Metastatic Lung Carcinoma in the Adrenal Gland (tissue), 1 donor: ENCODE results near the genes ALDOA, SEPHS2 and ZNF747.

DNA sequence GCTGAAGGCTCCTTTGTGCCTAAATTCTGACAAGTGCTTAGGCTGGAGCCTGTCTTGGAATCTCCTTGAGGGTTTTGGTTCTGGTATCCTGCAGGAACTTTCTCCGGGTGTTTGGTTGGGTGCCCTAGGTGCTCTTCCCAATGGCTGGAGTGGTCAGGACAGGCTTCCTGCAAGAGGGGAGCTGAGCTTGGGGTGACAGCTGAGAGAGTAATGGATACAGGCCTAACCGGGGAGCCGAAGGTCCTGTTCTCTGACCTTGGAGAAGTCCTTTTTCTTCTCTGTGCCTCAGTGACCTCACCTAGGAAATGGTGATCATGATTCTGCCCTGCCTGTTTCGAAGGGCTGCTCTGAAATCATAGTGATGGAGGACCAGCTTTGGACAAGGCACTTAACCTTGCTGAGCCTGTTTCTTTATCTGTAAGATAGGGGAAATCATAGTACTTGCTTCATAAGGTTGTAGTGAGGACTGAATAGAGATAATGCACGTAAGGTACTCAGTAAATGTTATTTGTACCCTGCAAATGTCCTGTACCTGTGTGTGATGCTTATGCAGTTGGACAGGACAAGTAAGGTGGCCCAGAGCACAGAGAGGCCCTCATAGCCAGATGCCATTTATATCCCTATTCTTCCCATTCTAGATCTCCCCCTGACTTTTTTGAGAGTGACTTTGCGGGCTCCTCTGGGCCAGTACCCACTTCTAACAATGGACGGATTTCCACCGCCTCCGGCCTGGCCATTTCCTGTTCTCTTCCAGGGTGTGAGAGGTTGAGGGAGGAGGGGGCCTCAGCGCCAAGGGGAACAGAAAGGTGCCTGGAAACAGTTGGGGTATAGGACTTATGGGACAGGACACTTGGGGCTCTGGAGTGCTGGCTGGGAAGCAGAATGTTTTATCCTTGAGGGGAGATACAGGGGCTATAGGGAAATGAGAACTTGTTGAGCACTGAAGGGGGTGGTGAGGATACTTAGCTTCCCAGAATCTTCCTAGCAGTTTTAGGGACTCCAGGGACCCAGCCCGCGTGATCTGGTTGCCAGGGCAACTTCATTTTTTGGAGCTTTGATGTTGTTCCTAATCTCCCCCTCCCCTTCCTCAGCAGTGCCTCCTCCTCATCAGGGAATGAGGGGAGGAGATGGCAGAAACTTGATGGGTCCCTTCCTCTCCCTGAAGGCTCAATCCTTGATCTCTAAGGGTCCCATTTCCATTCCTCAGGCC is 3.3 kb downstream of the TAOK2 start:
- PRO-cap, result no peak

DNA sequence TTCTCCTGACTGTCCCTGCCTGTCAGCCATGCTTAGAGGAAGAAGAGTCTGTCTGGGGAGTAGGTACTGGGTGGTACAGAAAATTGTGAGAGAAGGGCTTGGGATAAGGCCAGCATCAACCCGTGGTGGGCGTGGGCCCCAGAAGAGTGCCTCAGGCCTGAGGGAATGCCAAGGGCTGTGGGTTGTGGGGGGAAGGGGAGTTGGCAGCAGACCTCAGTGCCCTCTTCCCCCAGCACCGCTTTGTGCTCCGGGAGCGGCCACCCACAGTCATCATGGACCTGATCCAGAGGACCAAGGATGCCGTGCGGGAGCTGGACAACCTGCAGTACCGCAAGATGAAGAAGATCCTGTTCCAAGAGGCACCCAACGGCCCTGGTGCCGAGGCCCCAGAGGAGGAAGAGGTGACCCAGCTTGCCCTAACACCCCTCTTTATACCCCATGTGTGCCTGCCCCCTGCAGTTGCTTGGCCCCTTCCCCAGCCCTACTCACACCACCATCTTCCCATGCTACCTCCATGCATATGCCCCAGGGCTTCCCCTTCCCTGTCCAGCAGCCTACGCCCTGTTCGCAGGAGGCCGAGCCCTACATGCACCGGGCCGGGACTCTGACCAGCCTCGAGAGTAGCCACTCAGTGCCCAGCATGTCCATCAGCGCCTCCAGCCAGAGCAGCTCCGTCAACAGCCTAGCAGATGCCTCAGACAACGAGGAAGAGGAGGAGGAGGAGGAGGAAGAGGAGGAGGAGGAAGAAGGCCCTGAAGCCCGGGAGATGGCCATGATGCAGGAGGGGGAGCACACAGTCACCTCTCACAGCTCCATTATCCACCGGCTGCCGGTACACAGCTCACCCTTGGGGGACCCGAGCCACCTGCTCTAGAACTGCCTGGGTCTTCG is 9.1 kb downstream of the TAOK2 start:
- PRO-cap, result no peak

DNA sequence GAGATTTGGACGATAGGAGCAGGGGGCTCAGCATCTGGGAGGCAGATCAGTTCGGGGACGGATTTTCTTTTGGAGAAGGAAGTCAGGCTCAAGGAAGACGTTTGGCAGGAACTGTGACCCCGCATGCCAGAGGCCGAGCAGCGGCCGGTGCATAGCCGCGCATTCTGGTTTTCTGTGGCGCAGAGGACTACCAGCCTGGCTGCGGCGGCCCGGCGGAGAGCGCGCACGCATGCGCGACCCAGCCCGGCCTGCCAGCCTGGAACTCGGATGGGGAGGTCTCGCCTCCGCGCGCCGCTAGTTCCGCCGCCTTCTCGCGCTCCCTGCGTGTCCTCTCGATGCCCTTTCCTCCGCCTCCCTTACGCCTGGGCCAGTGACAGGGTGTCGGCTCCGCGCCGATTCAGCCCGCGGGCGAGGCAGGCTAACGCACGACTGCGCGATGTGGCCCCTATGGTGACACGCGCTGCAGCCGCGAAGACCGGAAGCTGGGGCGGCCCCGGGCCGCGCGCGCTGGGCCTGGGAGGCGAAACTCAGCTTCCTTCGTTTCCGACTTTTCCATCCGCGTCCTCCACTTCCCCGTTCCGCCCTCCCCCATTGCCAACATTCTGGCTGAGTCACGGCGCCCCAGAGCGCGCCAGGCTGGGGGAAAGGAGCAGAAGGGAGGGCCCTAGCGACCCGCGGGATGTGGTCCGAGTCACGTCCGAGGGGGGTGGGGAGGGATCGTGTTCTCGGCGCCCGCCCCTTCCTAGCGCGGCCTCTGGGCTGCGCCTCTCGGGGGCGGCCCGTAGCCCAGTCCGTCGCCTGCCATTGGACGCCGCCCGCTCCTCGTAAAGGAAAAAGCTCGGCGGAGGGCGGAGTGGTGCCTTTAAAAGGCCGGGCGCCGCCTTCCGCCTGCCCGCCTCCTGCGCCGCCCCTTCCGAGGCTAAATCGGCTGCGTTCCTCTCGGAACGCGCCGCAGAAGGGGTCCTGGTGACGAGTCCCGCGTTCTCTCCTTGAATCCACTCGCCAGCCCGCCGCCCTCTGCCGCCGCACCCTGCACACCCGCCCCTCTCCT is at the start of gene ALDOA:
ALDOA (plus strand) TSS at position 891 of the 1,051 bp plus-strand sequence.
- PRO-cap, result bidirectional peak, plus-strand start at position 254 of the sequence, minus-strand start at position 231 of the sequence; bidirectional peak, plus-strand start at position 480 of the sequence, minus-strand start at position 470 of the sequence; bidirectional peak, plus-strand start at position 922 of the sequence, minus-strand start at position 756 of the sequence; bidirectional peak, plus-strand start outside the sequence, minus-strand start at position 1,019 of the sequence

DNA sequence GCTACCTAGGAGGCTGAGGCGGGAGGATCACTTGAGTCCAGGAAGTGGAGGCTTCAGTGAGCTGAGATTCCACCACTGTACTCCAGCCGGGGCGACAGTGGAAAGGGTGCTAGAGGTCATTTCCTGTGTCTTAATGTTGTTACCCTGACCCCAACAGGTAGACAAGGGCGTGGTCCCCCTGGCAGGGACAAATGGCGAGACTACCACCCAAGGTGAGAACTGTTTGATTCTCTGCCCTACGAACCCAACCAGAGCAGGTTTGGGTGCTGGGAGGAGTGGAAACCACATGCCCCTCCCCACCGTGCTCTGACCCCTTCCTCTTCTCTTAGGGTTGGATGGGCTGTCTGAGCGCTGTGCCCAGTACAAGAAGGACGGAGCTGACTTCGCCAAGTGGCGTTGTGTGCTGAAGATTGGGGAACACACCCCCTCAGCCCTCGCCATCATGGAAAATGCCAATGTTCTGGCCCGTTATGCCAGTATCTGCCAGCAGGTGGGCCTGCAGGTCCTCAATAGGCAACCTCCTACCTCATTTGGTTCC is 3.0 kb downstream of the ALDOA start:
- PRO-cap, result no peak

DNA sequence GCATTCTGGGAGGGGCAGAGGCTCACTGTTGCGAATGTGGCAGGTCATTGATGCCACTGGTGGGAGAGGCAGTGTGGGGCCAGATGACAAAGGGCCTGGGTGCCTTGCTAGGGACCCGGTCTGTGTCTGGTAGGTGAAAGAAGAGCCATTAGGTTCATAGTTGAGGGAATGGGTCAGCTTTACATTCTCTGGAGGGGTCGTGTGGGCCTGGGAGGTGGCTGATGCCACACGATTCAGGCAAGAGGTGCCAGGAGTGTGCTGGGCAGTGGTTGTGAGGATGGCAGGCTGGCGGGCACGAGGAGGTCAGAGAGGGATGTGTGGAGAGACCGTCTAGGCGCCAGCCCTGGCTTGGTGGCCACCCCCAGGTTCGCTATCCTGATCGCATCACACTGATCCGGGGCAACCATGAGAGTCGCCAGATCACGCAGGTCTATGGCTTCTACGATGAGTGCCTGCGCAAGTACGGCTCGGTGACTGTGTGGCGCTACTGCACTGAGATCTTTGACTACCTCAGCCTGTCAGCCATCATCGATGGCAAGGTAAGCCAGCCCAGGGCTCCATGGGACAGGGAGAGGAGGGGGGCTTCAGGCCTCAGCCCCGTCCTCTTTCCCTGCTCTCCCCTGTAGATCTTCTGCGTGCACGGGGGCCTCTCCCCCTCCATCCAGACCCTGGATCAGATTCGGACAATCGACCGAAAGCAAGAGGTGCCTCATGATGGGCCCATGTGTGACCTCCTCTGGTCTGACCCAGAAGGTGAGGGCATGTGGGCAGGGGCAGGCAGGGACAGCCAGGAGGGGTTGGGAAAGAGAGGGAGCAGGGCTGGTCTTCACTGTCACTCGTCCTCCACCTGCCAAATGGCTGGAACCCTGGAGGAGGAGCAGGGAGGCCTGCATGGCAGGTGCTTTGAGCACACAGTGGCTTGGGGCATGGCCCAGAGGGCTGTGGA is 7.5 kb downstream of the PPP4C start:
- PRO-cap, result no peak

- PRO-cap, result no peak
Observed at GRCh38 chr16:30096782-30097370, 863 bp upstream of the YPEL3 start.

DNA sequence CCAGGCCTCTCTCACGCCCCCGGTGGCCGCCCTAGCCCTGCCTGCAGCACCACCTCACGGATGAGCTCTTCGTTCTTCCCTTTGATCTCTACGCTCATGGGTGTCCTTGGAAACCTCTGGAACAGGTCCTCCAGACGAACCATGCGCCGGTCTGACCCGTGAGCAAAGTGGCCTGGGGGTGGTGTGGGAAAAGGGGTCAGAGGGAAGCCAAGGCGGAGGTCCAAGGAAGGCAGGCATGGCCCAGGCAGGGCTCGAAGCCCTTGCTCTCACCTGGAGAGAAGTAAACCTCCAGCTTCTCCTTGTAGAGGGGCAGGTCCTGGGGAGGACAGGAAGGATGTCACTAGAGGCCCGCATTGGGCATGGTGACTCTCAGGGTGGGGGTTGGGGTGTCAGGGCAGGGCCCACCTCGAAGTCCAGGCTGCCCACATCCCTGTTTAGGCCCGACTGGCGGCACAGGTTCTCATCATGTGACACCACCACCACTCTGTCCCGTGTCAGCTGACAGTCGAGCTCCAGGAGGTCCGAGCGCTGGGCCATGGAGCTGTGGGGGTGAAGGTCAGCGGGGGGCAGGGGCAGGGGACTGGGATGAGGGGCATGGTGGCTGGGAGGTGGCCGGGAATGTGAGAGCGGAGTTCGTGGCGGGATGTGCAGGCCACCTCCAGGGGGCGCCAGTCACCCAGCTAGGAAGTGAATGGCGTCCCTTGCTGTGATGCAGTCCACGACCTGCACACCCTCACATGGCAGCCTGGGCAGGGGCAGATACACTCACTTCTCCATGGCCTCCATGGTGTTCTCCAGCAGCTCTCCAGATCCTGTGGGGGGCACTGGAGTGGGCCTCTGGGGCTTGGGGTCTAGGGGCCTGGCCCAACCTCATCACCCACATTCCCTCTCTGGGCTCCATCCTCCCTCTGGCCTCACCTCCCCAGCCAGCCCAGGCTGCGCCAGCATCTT is 809 bp downstream of the GDPD3 start:
- PRO-cap, result no peak

DNA sequence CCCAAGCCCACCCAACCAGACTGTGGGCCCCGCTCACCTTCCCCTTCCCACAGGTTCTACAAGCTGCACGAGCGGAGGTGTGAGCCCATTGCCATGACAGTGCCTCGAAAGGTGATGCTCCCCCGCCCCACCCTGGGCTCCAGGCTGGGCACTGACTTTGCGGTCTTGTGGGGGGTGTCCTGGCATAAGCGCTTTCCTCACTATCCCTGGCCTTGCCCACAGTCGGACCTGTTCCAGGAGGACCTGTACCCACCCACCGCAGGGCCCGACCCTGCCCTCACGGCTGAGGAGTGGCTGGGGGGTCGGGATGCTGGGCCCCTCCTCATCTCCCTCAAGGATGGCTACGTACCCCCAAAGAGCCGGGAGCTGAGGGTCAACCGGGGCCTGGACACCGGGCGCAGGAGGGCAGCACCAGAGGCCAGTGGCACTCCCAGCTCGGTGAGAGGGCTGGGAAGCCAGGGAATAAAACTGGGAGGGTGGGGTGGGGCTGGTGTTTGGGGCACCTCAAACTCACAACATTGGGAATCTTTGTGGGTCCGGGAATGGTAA is 4.8 kb downstream of the CORO1A start:
- PRO-cap, result no peak

DNA sequence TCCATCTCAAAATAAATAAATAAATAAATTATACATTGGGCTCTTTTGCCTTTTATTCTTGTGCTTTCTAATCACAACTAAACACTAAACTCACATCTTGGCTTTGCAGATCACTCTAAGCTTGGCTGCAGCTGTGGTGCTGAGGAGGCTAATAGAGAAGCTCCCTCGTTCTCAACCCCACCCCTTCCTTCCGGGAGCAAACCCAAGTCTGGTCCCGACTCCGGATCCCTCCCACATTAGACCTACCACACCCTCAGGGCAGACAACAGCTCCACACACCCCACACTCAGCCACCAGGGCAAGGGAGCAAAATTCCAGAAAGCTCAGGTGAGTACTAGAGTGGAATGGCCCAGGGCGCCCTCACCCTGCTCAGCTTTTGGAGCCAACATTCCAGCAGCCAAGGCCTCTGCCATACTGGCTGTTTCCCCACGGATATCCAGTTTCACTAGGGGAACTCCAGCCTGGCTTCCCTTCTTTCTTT is 9.9 kb downstream of the SULT1A3 start:
- PRO-cap, result no peak

DNA sequence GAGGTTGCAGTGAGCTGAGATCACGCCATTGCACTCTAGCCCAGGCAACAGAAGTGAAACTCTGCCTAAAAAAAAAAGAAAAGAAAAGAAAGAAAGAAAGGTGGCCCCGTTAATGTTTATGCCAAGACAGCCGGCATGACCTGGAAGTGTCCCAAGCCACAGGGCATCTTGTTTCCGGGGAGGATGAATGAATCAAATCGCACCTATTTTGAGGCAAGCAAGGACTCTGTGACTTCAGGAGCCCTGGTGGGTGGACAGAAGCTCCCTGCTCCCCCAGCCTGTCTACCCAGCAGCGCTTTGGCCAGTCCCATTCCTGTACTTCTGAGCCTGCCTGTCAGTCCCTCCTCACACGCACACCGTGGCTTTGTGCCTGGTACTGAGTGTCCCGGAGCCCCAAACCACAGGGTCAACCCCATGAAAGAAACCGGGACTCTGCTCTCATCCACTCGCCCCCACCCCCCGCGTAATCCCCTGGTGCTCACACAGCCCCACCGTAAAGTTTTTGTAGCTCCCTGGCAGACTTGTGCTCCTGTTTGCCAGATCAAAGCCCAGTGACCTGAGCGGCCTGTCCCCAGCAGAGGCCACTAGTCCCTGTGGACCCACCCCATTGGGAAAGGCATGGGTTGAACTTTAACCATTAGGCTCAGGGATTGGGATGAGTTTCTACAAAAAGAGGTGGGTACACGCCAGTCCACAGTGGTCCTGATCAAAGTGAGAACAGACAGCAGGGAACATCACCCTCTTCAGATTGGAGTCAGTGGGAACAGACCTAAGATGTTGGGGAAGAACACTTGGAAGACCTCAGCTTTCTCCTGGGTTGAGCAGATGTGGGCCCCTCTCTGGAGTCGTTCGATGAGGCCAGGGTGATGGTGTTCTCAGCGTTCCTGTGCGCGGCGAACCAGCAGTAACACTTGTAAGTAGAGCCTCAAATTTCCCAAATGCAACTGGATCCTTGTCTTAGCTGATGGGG is 19.2 kb downstream of the CD2BP2 start:
- PRO-cap, result no peak

DNA sequence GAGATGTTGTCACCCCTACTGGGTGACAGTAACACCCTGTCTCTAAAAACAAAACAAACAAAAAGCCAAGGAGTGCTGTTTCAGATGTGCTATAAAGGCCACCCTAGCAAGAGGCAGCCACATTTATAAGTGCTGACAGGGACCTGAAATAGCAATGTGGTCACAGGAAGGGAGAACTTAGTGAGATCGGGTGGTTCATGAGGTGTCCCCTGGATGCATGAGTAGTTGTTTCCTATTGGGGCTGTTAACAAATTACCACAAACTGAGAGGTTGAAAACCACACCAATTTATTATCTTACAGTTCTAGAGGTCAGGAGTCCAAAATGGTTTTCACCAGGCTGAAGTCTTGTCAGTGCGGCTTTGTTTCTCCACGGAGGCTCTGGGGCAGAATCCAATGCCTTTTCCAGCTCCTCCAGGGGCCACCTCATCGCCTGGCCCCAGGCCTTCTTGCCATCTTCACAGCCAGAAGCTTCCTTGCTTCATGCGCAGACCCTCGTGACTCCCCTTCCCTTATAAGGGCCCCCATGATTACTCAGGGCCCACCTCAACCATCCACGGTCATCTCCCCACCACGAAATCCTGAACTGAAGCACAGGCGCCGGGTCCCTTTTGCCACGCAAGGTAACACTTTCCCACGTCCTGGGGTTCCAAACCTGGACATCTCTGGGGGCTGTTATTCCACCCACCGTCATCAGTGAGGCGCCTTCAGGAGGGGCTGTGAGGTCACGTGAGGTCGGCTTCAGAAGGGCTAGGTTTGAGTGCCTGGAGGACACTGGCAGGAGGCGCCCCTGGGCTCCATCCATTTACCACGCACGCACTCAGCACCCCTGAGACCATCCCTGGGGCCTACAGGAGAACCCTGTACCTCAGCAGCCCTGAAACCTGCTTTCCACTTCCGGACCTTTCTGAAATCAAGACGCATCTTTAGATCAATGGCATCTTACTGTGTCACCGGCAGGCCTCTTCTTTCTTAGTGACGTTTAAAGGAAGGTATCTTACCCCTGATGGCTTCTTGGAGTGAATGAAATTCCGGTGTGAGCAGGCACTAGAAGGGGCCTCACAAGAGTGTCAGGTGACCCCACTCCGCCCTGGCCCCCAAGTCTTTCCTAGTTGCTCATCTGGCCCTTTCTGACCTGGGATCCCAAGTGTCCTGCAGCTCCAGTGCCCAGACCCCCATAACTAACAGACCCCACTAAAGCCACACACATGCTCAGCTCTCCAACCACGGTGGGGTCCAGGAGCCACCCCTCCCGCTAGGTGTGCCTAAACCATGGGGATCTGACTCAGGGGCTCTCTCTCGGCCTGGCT is 4.2 kb downstream of the CD2BP2 start:
- PRO-cap, result no peak

DNA sequence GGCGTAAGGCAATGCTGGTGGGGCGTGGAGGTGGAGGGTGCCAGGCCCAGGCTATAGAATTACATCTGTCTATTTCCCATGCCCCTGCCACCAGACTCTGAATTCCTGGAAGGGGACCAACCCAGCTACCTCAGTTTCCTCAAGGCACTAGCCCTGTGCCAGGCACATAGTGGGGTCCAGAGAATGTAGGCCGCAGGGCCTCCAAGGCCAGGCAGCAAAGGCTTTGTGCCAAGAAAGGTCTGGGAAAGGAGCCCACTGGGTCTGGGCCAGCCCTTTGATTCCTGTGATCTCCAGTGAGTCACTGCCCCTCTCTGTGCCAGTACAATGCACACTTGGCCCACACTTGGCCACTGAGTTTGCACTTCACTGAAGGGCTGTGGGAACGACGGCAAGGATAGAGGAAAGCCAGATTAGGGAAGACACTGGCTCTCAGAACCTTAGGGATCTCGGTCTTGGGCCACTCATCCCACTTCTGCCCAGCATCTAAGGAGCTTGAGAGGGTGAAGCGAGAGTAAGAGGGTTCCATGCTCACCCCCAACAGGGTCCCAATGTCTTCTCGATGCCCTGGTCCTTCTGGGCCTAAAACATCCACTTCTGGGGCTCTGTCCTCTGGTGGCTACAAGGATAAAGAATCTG is 3.0 kb downstream of the CD2BP2 start:
- PRO-cap, result no peak

DNA sequence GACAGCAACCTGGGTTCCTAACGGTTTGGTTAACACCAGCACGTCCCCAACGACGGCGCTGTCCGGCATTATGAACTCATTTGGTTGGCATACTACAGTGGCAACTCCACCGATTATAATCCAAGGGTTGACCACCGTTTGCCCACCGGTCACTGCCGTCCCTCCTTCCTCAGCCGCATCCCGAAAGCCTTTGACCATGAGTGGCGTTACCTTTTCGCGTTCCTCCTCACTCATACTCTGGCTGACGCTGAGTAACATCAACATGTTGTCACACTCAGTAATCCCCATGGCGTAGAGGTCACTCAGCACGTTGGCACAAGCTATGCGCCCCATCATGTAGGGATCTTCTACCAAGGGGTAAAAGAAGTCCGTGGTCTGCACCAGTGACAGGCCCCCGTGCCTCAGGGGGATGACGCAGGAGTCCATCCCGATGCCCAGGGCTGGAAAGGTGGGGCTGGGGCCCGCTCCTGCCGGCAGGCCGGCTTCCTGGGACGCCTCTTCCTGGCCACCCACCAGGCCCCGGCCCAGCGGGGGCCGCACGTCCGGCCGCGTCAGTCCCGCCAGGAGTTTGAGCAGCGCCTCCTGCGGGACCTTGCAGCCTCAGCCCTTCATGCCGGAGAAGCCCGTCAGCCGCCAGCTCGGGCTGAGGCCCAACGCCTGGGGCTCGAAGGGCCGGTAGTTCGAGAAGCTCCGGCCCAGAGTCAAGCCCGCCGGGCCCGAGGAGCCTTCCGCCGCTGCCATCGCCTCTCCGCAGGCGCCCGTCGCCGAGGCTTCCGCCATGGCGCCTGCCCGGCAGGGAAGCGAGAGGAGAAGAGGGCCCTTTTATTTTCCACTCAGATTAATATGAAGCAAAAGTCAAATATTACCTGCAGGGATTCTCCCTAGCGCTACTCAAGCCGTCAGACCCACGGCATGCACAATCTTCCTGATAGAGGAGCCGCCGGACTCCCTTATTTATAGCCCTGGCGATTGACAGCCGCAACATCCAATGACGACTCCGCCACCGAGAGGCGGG is at the start of gene SEPHS2:
SEPHS2 (minus strand) TSS at position 927 of the 1,015 bp plus-strand sequence.
- PRO-cap, result bidirectional peak, plus-strand start at position 554 of the sequence, minus-strand start at position 442 of the sequence; bidirectional peak, plus-strand start outside the sequence, minus-strand start at position 927 of the sequence

DNA sequence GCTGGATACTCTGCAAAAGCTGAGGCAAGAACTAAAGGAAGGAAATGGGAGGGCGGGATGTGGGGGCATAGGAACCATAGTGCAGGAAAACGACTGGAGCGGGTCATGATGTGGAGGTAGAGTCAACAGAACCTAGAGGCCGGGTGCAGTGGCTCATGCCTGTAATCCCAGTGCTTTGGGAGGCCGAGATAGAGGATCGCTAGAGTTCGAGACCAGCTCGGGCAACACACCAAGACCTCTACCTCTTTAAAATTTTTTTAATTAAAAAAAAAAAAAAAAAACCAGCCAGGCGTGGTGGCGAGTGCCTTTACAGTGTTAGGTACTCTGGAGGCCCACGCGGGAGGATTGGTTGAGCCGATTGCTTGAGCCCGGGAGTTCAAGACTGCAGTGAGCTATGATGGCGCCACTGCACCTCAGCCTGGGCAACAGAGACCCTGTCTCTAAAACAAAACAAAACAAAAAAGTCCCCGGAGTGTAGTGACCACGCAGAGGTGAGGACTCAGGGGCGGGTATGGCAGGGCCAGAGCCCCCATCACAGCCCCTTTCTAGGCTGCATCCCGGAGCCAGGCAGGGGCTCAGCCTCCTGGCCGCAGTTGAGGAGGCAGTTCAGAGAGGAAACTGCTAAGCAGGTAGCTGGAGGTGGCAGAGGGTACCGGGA is 1.0 kb downstream of the ZNF747 start:
- PRO-cap, result unidirectional peak, plus-strand start at position 170 of the sequence; unidirectional peak, plus-strand start at position 315 of the sequence

- PRO-cap, result bidirectional peak, plus-strand start at chr16:30534624, minus-strand start at chr16:30534608; unidirectional peak, minus-strand start at chr16:30534668; bidirectional peak, plus-strand start at chr16:30535062, minus-strand start at chr16:30534898
Observed at GRCh38 chr16:30534147-30535206, at the start of gene ZNF747. TSS of gene ZNF747 (minus strand) at chr16:30534858.

GRCh38 chr16:30541299-30541847 is 6.7 kb upstream of the ZNF747 start:
- PRO-cap, result no peak

DNA sequence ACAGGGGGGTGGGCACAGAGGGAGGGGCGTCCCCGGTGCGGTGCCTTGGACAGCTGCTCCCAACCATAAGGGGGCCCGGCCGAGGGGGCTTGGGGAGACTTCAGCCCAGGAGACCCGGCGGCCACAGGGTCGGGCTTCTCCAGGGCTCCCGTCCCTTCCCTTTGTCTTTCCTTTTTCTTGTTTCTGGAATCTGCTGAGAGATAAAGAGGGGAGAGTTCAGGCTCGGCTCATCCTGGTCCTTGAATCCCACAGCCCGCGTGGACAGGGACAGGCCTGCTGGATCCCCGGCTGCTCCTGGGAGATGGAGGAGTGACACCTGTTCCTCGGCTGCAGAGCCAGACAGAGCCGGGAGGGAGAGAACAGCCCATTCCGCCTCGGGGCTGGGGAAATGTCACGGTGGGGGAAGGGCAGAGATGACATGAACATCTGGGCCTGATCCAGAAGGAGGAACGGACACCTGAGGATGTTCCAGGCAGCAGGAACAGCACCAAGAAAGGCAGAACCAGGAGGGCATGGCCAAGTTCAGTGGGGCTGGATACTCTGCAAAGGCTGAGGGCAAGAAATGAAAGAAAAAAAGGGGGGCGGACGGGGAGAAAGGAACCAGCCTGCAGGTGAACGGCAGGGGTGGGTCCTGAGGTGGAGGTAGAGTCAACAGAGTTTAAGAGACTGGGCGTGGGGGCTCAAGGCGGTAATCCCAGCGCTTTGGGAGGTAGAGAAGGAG is 2.1 kb downstream of the ZNF764 start:
- PRO-cap, result no peak

GRCh38 chr16:30602884-30603572 is 7.2 kb downstream of the ZNF689 start:
- PRO-cap, result no peak

DNA sequence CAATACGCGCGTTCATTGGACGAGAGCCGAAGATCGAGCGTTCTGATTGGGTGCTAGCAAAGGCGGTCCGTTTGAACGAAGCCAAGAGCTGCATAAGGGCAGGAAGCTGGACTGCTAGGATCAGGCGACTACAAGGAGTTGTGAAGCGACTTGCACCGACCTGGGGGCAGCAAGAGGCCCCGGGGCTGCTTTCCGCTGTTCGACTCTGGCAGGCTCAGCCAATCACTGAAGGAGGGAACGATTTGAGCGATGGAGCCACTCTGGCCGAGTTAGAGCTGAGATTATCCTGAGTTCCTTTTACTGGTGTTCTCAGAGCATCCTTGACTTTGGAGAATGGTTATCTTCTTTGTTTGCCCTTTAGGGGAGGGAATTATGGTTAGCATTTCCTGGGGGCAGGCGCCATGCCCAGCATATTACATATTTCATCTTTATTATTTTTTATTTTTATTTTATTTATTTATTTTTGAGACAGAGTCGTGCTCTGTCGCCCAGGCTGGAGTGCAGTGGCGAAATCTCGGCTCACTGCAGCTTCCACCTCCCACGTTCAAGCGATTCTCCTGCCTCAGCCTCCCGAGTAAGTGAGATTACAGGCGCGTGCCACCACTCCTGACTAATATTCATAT is 350 bp upstream of the ZNF689 start:
- PRO-cap, result bidirectional peak, plus-strand start at position 117 of the sequence, minus-strand start outside the sequence

- PRO-cap, result no peak
Observed at GRCh38 chr16:30660687-30660869, 2.3 kb downstream of the FBRS start.